Cytotoxic T cell (primary cell): ENCODE results near the genes RBM7 and NXPE2.

DNA sequence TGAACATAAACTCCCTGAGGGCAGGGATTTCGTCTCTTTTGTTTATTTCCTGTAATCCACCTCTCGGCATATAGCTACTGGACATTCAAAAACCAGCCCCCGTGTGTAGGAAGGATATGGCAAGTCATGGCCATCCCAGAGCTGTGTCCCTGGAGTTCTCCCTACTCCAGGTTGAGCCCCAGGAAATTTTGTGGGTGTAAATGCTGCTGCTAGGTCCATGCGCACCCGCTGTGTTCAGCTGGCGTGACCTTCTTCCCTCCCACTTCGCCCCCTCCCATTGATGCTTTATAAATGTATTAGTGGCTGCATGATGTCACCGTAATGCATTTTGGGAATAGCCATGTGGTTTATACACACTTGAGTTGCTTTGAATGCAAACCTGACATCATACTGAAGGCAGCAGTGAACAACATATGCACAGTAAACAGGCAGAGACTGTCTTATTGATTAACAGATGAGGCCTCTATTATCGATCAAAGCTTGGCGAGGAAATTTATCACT lies 113.7 kb upstream of the NNMT start:
- PRO-cap, 2 experiments: no peak in any of the 2 experiments

GRCh38 chr11:114196011-114196865 lies 100.0 kb upstream of the NNMT start:
- PRO-cap, 2 experiments: no peak in any of the 2 experiments

- PRO-cap, 2 experiments: no peak in any of the 2 experiments
Observed at GRCh38 chr11:114243670-114244450, 52.3 kb upstream of the NNMT start.

DNA sequence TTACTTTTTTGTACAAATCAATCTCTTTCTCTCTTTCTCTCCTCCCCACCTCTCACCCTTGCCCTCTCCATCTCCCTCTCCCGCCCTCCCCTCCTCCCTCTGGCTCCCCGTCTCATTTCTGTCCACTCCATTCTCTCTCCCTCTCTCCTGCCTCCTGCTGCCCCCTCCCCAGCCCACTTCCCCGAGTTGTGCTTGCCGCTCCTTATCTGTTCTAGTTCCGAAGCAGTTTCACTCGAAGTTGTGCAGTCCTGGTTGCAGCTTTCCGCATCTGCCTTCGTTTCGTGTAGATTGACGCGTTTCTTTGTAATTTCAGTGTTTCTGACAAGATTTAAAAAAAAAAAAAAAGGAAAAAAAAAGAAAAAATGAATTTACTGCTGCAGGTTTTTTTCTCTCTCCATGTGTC lies 40.8 kb upstream of the NNMT start:
- PRO-cap, 2 experiments: no peak in any of the 2 experiments

- PRO-cap, 2 experiments: no peak in any of the 2 experiments
Observed at GRCh38 chr11:114274175-114274615, 22.0 kb upstream of the NNMT start.

GRCh38 chr11:114313764-114314269 lies 17.6 kb downstream of the NNMT start:
- PRO-cap, 2 experiments: no peak in any of the 2 experiments

DNA sequence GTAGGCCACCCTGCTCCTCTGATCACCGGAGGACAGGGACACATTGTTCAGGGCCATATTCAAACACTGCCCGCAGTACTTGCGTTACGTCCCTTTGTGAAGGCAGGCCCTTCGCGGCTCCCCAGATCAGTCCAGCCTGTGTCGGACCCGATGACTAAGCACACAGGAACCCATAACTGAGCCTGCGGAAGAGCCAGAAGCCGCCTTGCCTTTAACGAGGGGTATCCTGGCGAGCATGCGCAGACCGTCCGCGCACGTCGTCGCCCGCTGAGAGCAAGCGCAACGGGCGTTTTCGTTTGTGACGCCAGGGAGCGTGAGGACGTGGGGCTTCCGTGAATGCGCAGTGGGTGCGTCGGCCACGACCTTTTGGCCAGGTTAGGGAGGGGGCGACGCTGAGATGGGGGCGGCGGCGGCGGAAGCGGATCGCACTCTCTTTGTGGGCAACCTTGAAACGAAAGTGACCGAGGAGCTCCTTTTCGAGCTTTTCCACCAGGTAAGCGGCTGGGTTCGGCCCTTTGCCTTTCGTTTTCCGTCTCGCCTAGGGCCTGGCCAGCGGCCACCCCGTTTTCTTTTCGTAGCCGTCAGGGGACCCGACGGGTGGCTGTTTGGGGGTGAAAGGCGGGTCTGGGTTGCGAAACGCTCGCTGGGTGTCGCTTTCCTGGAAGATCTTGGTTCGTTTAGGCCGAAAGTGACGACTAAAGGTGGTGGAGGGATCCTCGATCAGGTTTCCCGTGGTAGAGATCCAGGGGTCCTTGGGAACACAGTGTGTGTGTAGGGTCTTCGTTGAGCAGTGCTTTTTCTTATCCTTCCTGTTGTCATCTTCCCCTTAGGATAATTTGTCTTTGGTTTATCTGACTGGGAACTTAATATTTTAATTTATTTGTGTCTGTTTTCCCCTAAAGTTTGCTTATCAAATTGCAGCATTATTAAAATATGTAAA lies at the start of gene RBM7:
TSS of gene RBM7 (plus strand) at position 392 of the 940 bp plus-strand sequence.
- PRO-cap, 2 experiments: peak in 2 of 2 experiments; most common plus-strand start position 395 of the sequence (in 2); most common minus-strand start position 184 of the sequence (in 2)

DNA sequence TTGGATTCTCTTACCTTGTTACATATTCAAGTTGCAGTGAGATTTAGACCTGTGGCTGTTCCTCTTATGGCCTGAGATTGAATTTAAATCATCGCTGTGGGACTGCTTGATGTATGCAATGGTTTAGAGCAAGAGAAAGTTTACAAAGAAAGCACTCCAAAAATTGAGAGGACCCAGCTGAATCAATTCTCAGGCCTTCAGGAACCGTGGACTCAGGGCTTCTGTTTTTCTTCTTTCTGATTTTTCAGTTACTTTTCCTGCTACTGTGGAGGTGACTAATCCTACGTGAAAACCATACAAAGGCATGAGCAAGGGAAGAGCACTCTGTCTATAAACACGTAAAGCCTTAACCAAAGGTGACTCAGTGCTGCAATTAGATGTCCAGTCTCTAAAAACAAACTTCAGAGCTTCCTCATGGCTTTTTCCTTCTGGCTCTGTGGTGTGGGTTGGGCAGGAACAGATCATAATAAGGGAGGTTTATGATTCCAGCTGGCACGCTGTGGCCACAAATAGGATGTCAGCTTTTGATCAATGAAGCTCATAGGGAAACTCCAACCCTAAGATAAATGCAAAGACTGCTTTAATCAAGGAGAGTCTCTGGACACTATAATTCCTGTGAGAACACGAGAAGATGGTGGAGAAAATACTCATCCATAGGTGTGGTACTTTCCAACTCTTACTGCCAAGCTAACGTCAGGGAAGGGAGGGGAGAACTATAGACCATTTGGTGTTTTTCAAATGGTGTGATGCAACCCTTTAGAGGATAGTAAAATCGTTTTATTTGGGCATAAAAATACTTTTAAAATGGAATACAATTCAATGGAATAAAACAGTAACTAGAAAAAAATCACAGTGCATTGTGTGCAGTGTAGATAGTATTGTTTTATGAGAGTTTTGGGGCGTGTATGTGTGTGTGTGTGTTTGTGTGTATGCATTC lies at the start of gene NXPE2:
TSS of gene NXPE2 (plus strand) at position 583 of the 937 bp plus-strand sequence.
- PRO-cap, 2 experiments: no peak in any of the 2 experiments

GRCh38 chr11:115193971-115195220 lies 309.8 kb downstream of the CADM1 start:
- PRO-cap, 2 experiments: peak in 1 of 2 experiments; most common minus-strand start chr11:115194923 (in 1)

DNA sequence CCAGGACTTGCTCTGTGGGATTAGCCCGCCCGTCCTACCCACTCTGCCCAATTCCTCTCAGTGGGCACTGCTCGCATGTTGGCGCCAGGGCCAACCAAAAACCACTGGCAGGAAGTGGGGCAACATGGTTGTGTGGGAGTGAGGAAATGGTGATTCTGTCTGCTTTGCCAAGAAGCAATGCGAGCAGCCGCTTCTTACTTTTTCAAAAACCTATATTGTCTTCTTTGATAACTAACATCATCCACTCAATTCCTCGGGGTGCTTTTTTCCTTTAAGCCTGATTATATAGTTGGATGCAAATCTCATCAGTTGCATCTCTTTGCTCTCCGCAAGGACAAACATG lies 14.3 kb upstream of the APOA1 start:
- PRO-cap, 2 experiments: peak in 1 of 2 experiments; most common minus-strand start position 59 of the sequence (in 1)

DNA sequence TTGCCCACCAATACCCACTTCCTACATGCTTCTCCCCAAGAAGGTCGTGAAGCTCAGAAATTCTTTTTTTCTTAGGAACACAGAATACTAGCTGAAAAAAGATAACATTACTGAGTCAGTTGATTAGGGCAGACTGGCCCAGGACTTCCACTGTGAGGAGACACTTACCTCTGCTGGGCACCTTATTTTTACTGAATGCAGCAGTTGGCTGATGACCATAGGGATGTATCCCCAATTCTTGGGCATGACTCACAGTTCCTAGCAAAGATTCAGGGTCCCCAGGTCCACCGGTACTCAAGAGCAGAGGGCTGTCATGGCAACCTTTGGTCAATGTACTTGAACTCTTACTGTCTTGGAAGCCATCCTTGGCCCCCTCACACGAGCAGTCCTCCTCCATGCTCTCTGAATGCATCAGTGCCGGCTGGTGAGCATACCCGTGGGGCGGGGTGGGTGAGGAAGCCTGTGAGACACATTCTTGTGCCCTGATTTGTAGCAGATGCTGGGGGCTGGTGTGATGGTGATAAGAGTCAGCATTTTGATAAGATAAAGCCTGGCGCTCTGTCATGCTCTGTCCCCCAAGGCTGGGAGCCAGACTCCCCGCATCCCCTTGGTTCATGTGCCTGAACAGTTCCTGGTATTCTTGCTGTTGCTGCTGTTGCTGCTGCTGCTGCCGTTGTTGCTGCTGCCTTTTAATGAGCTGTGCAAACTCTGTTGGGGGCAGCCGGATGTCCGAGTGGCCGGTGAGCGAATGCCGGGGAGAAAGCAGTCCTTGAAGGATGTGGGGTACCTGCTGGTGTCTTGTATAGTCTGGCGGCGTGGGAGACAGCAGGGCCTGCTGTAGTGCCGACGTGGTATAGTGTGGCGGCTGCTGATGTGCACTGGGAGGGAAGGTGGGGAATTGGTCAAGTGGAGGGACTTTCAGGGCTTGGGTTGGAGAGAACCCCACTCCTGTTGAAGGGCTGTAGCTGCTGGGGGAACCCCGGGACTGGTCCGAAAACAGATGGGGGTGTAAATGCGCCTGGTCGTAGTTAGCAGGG lies 20.5 kb upstream of the APOA1 start:
- PRO-cap, 2 experiments: no peak in any of the 2 experiments

DNA sequence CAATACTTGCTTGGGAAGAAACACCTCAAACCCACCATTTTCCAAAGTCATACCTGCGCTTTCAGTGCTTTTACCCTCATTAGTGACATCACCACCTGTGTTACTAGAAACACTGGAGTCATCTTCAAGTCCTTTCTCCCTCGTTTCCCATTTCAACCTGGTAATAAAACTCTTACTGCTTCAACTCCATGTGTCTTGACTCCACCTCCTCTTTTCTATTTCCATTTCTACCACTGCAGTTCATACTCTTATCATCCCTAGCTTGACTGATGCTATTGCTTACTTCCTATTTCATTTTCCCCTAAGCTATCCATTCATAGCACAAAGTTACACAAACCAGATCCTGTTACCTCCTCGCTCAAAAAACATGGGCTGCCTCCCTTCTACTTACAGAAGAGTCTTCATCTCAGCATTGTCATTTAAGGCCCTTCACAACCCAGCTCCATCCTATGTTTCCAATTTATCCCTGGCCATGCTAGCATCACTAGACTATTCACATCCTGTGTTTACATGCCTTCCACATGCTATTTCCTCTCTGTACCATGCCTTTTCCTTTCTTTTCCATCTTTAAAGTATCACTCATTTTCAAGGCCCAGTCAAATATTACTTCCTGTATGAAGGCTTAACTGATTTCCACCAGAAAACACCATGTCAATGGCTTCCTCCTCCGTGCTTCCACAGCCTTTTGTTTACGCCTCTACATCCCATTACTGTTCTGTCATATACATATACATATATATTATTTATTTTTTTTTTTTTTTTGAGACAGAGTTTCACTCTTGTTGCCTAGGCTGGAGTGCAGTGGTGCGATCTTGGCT lies 62.9 kb upstream of the APOA1 start:
- PRO-cap, 2 experiments: no peak in any of the 2 experiments

DNA sequence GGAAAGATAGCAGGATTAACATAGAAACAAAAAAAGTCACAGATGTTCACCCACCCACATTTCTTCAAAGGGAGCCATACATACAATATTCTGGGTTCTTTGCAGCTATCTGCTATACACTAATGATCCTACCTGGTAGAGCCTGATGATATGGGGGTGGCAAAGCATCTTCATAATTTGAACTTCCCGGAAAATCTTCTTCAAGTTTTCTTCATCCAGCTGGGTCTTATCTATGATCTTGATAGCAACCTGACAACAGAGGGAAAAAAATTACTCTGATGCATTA lies 119.3 kb upstream of the APOA1 start:
- PRO-cap, 2 experiments: no peak in any of the 2 experiments

DNA sequence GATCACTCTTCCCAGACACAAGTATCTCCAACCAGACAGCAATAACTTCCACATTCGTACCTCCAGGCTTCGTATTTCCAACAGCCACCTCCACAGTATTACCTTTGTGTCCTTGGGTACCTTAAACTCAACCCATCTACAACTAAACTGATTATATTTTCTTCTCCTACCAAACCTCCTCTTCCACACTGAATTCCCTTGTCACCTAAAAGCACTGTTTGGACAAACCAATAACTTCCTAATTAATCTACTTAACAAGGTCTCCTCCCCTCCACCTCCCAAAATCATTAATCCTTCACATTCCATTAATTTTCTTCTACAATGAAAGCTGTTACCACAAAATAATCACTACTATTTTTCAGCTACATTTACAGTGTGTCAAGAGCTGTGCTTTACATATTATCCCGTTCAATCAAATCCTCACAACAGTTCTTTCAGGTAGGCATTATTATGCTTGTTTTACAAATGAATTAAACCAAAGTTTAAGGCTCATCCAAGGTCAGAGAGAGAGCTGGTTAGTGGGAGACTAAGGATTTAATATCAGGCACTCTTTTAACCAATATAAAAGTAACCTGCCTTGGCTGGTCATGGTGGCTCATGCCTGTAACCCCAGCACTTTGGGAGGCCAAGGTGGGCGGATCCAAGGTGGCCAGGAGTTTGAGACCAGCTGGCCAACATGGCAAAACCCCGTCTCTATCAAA lies 107.5 kb downstream of the SIK3 start:
- PRO-cap, 2 experiments: no peak in any of the 2 experiments

DNA sequence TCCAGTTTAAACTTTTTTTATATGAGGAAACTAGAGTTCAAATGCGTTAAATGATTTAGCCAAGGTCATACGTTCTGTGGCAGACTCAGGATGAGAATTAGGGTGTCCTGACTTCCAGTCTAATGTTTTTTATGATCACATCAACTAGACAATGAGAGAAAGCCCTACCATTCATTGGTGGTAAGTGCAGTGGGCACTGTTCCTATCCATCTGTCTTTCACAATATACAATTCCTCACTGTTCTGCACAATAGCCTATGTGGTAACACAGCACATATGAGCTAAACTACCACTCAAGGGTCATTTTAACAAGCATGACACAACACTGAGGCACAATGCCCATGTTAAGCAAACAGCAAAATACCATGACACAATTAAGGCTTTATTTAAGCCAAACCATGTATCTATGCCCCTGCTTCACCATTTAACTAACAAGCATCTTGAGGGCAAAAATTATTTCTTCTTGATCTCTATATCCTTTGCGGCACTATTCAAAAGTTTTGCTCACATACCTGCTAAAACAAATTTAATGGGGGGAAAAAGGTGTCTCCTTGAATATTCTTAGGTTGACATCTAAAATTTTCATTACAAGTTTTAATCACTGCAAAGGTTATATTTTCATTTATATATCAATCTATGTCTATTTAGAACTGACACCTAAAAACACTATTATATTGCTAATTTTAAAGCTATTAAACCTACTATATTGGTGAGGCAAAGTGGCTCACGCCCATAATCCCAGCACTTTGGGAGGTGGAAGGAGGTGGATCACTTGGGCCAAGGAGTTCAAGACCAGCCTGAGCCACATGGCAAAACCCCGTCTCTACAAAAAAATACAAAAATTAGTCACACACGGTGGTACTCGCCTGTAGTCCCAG lies 52.1 kb downstream of the SIK3 start:
- PRO-cap, 2 experiments: no peak in any of the 2 experiments

DNA sequence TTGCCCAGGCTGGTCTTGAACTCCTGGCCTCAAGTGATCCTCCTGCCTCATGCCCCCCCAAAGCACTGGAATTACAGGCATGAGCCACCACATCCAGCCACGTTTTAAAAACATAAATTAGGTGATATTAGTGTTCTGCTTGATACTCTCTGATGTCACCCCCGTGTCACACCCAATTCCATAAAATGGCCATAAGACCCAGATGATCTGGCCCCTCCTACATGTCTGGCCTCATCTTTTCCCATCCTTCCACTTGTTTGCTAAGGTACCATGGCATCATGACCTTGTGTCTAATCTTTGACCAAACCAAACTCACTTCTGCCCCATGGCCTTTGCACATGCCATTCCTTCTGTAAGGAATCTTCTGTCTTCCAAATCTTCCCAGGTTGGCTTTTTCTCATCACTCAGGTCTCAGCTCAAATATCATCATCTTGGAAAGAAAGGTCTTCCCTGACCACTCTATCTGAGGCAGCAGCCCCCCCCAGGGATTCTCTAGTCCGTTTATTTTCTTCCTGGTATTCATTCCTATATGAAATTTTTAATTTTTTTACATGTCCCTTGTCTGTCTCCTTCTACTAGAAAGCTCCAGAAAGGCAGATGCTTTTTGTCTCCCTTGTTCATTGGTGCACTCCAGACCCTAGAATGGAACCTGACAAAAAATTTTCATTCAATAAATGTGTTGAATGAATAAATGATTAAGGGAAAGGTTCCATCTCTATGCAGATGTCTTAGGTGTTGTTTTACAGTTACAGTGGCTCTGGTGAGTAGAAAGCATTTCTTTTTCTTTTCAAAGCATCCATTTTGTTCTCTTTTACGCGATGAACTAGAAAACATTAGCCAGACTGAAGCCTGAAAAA lies 6.0 kb downstream of the SIK3 start:
- PRO-cap, 2 experiments: no peak in any of the 2 experiments

GRCh38 chr11:117200638-117201654 lies 1.8 kb downstream of the TAGLN start:
- PRO-cap, 2 experiments: peak in 1 of 2 experiments; most common plus-strand start chr11:117201279 (in 1)

DNA sequence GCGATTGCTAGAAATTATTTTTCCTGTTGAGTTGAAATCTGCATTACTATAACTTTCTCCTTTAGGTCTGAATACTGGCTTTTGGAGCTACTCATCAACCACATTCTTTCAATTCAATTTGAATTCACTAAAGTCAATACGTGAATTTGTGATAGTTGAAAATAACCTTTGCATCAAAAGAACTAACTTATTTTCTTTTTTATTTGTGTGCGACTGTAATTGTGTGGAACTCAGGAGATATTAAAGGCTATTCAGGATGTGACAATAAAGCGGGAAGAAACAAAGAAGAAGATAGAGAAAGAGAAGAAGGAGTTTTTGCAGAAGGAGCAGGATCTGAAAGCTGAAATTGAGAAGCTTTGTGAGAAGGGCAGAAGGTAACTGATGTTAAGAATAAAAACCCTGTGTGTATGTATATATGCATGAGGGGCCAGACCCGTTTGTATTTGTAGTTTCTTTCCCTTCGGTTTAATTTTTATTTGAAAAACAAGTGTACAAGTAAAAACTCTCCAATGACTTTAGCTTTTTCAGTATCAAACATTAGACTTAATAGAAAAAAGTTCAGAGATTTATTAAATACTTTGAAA lies 14.2 kb downstream of the RNF214 start:
- PRO-cap, 2 experiments: no peak in any of the 2 experiments

GRCh38 chr11:117816796-117817221 lies 7.7 kb downstream of the FXYD2 start:
- PRO-cap, 2 experiments: no peak in any of the 2 experiments

GRCh38 chr11:117875326-117876291 lies 849 bp downstream of the FXYD6 start:
- PRO-cap, 2 experiments: no peak in any of the 2 experiments